Subcutaneous adipose tissue (tissue), 3 donors: ENCODE results near the genes CMTR2, CALB2, TLE7, ZNF23 and TAT.

DNA sequence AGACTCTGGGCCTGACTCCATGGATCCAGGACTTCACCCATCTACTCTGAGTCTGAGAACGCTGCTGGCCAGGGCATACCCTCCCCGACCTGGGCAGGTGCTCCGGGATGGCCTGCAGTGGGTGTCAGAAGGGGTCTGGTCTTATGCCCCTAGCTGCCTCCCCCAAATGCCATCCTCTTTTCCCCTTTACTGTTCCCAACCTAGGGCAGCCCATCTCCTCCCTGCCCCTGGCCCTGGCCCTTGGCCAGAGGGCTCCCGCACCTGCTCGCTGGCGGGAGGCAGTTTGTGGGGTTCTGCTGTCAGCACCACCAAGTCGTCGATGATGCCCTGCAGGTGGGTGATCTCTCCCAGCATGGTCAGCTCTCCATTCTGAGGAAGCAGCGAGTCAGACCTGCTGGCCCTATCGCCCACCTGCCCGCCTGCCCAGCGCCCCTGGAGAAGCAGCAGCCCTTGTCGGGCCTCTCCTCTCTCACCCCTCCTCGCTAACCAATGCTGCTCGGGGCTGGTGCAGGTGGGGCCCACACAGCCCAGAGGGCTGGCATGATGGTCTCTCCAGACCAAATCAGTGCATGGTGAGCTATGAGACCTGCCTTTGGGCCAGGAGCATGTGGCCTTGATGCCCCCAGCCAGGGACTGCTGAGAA lies 8.2 kb downstream of the MTSS2 start:
- PRO-cap: no peak
- RAMPAGE, long total RNA, 3 experiments: no peak in any of the 3 experiments

- PRO-cap: no peak
- RAMPAGE, long total RNA, 3 experiments: no peak in any of the 3 experiments
Measured at GRCh38 chr16:70744422-70744951, 56.5 kb downstream of the VAC14 start.

- PRO-cap: no peak
- RAMPAGE, long total RNA, 3 experiments: no peak in any of the 3 experiments
Measured at GRCh38 chr16:70747570-70748668, 53.0 kb downstream of the VAC14 start.

DNA sequence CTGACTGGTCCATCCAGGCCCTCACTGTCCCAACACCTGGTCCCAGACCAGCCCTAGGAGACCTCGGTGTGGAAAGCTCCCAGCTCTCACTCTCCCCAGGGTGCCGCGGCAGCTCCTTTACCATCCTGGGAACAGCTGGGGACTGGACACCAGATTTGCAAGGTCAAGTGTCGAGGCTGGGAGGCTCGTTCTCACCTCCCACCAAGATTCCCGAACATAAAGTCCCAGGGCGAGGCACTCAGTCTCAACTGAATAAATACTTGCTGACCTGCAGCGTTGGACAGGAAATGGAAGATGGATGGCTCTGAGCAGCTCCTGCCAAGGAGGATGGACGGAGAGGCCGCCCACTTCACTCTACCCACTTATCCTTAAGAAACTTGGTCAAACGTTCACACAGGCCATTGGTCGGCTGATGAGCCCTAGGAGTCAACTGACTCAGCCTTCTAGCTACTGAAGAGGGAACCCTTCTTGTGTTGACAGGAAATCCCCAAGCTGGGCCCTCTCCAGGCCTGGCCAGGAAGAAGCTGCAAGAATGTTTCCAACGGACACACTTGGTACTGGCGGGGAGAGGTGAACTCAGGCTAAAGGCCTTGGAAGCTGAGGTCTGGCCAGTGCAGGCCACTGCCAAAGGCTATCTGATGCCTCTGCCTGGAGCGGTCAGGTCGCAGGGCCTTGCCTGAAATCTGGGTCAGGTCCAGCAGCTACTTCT lies 50.0 kb downstream of the VAC14 start:
- PRO-cap: no peak
- RAMPAGE, long total RNA, 3 experiments: no peak in any of the 3 experiments

GRCh38 chr16:71289055-71290074 lies at the start of gene CMTR2:
TSS of gene CMTR2 (minus strand) at chr16:71289402.
- PRO-cap: bidirectional peak, plus-strand start at chr16:71289502, minus-strand start at chr16:71289374; bidirectional peak, plus-strand start at chr16:71289763, minus-strand start at chr16:71289751
- RAMPAGE, long total RNA, 3 experiments: start-site peak on the minus strand in 3 of 3 experiments, at chr16:71289205-71289402 at its widest, 20 to 98 reads per replicate

- PRO-cap: no peak
- RAMPAGE, long total RNA, 3 experiments: no peak in any of the 3 experiments
Measured at GRCh38 chr16:71348813-71349012, 9.8 kb upstream of the CALB2 start.

DNA sequence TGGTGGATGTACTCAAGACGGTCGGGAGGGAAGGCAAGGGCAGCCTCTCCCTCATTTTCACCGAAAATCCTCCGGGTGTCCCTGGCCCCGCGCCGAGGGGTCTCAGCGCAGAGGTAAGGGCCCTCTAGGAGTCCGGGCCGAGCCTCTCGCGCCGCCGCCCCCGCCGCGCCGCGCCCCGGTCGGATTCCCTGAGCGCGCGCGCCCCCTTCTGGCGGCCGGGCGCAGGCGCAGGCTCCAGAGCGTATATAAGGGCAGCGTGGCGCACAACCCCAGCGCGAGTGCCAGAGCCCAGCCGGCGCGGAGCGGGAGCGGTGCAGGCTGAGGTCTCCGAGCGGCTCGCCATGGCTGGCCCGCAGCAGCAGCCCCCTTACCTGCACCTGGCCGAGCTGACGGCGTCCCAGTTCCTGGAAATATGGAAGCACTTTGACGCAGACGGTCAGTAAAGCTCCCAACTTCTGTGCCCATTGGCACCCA lies at the start of gene CALB2:
CALB2 (plus strand) TSS at position 272 of the 474 bp plus-strand sequence.
- PRO-cap: unidirectional peak, plus-strand start at position 272 of the sequence
- RAMPAGE, long total RNA, 3 experiments: start-site peak on the plus strand in 3 of 3 experiments, centred at positions 273 to 288 of the sequence, 1,110 to 1,295 reads per replicate

DNA sequence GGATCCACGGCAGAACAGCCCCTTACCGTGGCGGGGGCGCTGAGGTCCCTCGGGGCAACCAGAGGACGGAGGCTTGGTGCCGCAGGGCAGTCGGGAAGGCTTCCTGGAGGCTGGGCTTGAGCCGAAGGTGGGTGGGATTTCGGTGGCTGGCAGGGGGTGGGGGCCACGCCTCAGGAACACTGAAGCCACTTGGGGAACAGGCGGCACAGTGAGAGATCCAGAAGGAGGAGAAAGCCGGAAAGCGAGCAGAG lies at the start of gene TLE7:
TLE7 (minus strand) TSS at position 112 of the 251 bp plus-strand sequence.
- PRO-cap: no peak
- RAMPAGE, long total RNA, 3 experiments: no peak in any of the 3 experiments

DNA sequence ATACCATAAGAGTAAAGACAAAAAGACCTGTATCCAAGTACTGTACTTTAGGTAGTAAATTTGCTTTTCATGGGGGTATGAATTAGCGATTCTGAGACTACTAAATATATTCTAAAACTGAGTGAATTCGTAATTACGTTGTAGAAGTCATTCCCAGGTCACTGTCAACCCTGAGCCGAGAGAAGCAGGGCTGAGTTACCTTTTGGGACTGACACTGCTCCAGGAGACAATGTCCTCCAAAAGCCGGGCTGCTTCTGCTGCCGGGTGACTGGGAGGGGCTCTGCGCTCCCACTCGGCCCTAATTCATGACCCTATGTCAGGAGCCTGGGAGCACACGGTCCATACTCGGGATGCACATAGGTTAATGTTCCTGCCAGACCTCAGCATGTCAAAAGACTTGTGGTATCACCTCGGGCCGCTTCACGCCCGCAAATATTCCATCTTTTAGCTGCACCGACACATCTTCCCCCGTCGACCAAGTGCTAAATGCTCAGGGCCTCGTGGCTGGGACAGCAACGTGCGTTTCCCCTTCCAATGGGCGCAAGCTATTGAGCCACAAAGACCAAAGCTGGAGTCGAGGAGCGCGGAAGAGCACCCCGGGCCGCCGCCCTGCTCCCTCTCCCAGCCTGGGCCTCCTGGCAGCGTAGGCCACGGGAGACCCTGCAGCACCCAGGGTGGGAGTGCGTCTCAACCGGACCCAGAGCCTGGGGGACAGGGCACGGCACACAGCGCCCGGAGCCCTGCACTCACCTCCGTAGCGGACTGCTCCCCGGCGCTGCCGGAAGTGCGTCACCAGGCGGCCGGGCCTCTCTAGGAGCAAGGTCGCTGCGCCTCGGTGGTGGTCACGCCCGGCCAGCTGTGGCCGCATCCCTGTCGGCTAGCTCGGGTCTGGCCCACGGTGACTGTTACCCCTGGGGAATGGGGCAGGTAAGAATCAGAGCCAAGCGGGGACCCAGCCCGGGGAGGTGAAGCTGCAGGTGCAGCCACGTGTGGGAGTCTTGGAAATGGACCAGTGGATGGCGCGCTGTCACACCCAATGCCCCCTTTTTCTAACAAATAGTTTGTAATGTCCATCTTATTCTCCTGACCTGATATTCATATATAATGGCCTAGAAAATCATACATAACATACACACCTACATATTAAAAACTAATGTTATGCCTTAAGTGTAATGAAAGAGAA lies at the start of gene ZNF23:
ZNF23 (minus strand) TSS at position 788 of the 1,183 bp plus-strand sequence.
- PRO-cap: bidirectional peak, plus-strand start at position 845 of the sequence, minus-strand start at position 764 of the sequence
- RAMPAGE, long total RNA, 3 experiments: no peak in any of the 3 experiments

- PRO-cap: no peak
- RAMPAGE, long total RNA, 3 experiments: no peak in any of the 3 experiments
Measured at GRCh38 chr16:71513286-71514328, 12.6 kb upstream of the CHST4 start.

DNA sequence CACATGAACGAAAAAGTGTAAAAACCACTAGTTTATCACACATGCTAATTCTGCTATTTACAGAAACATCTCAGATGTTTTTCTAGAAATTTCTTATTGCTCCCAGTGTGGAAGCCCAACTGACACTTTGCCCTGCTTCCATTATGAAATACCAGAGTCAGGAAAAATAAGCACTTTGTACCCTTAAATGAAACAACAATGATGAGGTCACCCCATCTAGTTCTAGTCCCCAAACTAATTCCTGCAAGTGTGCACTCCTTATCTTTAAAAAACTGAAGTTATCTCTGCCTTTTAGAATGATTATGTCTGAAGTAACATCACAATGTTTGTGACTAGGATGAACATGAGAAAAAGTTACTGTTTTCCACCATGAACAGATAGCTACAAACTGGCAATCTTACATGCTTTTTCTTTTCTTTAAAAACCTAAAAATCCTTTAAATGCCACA lies 18.6 kb downstream of the TAT start:
- PRO-cap: no peak
- RAMPAGE, long total RNA, 3 experiments: no peak in any of the 3 experiments

DNA sequence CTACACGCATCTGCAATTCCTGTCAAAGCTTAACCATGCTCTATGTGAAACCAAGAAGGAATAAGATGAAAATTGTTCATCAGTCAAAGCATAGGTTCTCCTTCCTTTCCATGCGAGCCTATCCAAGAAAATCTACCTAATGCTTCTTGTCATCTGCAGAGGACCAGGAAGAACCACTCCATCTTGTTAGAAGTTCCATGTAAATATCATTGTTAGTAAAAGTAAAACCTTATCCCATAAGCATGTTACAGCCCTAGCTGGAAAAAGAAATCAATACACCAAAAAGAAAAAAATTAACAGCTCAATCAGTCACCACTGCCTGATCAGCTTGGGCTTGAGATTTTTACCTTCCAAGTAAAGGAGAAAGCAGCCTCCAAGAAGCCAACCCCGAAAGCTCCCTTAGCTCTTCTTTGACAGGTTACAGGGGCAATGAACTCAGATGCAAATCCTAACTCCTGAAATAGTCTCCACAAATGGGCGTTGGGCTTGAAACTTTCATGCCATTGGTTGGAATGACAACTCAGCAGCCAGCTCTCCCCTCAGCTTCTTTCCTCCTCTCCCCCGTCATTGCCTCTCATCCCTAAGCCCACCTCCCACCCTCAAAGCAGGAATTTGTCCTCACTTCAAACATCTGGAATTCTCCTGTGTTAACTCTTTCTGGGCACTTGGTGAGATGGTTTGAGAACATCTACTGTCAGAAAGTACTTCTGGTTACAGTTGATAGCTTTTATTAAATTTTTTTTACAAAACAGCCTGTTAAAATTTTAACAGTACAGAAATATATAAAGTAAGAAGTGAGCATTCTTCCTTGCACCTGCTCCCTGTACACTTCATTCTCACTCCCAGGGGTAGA lies at the start of gene TAT:
TAT (minus strand) TSS at position 431 of the 853 bp plus-strand sequence.
- PRO-cap: no peak
- RAMPAGE, long total RNA, 3 experiments: no peak in any of the 3 experiments

DNA sequence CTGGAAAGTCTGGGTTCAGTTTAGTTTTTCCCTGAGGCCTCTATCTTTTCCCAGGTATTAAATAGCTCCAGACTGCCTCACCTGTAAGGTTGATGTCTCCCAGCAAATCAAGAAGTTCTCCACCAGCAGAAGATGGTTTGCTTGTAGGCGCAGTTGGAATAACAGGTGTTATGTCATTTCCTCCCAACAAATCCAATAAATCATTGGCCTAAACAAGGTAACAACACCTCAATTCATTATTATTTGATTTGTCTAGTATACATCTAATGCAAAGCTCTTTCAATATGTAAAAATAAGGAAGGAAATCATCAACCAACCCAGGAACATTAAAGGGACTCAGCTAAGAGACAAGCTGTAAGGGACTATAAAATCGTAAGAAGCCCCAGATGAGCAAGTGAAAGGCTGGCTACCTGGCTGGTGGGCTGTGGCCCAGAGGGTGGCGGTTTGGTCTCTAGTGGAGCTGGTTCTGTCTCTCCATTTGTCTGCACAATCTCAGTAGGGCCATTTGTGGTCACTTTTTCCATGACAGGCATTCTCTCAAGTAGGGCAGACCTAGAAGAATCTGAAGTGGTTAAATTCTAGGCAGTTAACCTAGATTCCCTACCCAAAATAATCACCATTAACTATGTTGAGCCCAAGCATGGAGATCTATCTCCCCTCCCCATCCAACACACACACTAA lies 20.7 kb upstream of the PHLPP2 start:
- PRO-cap: no peak
- RAMPAGE, long total RNA, 3 experiments: no peak in any of the 3 experiments

DNA sequence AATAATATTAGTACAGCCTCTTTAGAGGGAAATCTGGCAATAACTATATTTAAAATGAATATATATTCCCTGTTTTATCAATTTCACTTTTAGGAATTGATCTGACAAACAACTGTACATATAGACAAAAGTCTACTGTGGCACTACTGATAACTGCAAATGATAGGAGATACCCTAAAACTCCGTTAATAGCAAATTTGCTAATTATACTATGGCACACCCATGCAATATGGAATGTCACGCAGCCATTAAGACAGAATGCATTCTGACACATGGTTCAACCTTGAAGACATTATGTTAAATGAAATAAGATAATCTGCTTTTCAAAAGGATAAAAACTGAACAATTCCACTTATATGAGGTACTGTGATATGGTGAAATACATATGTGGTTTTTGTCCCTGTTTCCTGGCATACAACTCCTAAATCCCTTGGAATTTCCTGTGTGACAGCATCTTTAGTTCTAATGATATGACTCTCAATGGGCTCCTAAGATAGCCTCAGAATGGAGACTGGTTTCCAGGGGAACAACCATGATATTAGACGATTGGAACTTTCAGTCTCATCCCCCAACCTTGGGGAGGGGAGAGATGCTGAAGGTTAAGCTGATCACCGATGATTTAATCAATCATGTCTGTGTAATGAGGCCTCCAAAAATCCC lies 37.6 kb upstream of the PHLPP2 start:
- PRO-cap: no peak
- RAMPAGE, long total RNA, 3 experiments: no peak in any of the 3 experiments

DNA sequence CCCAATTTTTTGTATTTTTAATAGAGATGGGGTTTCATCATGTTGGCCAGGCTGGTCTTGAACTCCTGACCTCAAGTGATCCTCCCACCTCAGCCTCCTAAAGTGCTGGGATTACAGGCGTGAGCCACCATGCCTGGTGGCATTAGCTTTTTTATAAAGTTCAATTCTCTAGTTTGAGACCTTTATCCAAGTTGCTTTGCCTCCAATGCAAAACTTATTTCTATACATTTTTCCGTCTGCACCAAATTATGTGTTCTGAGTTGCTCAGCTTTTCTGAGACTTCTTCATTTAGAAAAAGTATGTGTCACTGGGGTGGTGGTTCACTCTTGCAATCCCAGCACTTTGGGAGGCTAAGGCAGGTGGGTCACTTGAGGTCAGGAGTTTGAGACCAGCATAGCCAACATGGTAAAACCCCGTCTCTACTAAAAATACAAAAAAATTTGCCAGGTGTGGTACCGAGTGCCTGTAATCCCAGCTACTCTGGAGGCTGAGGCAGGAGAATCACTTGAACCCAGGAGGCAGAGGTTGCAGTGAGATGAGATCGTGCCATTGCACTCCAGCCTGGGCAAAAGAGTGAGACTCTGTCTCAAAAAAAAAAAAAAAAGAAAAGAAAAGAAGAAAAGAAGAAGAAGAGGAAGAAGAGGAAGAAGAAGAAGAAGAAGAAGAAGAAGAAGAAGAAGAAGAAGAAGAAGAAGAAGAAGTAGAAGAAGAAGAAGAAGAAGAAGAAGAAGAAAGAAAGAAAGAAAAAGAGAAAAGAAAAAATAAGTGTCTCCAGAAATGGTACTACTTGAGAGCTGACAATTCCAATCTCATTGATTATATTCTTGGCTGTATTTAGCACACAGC lies 14.0 kb upstream of the ATXN1L start:
- PRO-cap: no peak
- RAMPAGE, long total RNA, 3 experiments: no peak in any of the 3 experiments

DNA sequence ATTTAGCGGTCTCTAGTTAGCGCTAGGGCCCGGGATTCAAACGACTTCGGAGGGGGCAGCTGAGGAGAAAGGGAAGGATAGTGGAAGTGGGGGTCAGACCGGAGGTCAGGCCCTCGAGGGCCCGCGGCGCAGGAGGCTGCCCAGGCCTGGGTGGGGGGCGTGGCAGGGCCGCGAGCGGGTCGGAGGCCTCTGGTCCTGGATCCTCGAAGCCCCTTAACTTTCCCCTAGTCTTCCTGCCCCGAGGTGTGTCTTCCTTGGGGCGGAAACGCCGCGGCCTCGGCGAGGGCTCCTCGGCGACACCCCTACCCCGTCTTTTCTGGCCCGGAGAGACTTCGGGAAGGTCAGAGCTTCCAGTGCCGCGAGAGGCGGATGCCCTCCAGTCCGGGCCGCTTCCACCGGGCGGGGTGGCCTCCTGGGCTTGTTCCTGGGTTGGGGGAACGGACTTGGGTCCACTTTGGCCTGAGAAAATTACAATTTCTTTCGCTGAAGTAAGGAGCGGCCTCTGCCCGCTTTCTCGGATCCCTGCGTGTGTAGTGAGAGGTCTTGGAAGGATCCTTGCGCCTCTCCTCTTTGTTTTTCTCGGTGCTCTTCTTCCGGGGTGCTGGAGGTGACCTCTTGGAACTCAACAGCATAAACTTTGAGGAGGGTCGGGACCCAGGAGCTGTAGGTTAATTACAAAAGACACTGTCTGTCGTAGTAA lies 468 bp downstream of the IST1 start:
- PRO-cap: unidirectional peak, minus-strand start at position 530 of the sequence
- RAMPAGE, long total RNA, 3 experiments: no peak in any of the 3 experiments

- PRO-cap: no peak
- RAMPAGE, long total RNA, 3 experiments: no peak in any of the 3 experiments
Measured at GRCh38 chr16:71930297-71931015, 35.1 kb downstream of the IST1 start.

- PRO-cap: no peak
- RAMPAGE, long total RNA, 3 experiments: no peak in any of the 3 experiments
Measured at GRCh38 chr16:72015093-72016189, 6.9 kb downstream of the DHODH start.

DNA sequence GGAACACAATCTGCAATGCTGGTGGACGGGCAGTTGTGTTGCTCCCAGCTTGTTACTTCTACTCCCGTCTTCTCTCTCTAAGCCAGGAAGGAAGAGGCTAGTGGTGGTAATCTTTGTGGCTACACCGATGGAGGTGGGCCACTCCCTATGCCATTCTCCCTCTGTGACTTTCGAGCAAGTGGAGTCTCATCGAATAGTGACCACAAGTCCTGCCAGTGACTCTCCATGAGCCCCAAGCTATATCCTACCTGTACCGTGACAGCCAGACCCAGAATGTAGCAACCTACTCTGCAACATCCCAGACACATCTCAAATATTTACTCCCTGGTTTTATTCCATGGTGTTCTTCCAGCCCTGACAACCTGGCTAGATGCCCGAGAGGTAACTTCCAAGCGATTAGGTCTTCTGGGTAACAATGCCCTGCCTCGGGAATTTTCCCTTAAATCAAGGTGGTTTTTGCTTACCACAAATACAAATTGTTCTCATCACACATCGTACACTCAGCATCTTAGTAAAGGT lies 211.8 kb downstream of the ZFHX3 start:
- PRO-cap: no peak
- RAMPAGE, long total RNA, 3 experiments: no peak in any of the 3 experiments

DNA sequence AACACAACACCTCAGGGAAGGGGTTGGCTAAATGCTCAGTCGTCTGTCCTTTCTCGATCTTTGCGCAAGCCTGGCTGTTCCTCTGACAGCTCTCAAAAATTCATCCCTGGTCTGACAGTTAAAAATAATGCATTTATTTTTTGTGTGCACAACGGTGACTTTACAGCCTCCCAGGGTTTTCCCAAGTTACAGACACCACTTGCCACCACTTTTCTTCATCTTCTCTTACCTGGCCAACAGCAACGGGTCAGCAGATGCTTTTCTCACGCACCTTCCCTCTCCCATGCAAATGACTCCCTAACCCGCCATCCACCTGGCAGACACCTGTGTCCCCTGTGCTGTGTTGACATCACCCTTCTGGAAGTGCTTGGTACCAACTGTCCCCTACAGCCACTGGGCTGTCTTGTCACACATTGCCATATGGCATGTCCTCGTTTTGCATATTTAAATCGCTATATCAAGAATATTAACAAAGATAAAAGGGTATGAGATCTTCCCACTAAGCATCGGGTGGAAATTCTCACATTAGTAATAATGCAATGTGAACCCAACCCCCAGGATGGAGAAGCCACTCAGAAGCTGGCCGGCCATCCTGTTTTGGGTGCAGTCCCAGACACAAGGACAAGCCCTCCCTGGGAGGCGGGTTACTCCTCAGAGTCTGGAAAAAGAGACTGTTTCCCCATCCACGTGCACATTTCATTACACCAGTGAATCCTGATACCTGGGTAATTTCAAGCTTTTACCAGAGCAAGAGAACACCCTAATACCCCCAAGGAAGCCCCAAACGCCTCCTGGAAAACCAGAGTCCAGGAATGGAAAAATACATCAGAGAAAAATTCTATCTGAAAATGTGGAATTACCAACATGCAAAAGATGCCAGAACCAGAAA lies 186.9 kb downstream of the ZFHX3 start:
- PRO-cap: no peak
- RAMPAGE, long total RNA, 3 experiments: no peak in any of the 3 experiments